Myometrial cell (primary cell): ENCODE results near the genes HSPA9 and ECSCR.

- RAMPAGE, long total RNA = no peak
Measured at GRCh38 chr5:138563821-138564189, 11.4 kb downstream of the HSPA9 start.

- RAMPAGE, long total RNA = no peak
Measured at GRCh38 chr5:138565222-138566164, 9.7 kb downstream of the HSPA9 start.

- RAMPAGE, long total RNA = no peak
Measured at GRCh38 chr5:138570785-138571284, 4.4 kb downstream of the HSPA9 start.

DNA sequence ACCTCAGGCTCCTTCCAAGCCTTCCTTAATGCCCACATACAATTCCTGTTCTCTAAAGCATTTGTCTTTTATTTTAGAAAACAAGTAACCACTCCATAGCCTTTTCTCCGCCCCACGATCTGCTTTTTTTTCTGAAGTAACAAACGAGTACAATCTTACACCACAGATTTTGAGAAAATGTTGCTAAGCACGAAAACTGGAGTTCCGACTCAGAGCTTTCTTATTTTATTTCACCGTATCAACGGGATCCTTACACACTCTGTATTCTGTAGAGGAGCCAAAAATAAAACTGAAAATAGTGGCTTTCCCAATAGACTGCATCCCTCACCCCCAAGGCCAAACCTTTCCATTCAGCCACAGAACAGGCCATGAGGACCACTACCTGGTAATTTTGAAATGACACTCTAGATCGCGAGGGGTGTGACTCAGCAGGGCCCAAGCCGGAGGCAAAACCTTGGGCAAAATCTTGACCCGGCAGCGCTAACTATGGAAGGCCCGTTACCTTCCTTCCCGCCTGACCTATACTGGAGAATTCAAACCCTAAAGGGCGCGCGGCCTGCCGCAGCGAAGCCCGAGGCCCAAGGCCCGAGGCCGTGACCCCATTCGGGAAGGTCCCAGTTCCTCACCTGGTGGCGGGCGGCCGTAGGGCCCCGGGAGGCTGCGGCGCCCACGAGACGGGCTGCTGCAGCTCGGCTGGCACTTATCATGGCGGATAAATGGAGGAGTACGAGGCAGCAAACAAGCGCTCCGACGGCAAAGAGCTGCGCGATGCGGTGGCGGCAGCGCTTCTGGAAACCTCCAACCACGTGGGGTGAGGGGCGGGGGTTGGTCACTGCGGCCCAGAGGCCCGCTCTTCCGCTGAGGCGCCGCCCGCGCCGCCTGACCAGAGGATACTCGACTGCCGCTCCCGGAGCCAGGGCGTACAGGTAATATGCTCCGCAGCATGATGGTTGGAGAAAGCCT is at the start of gene HSPA9:
TSS of gene HSPA9 (minus strand) at position 790 of the 963 bp plus-strand sequence.
- RAMPAGE, long total RNA = start-site peak on the minus strand centred at position 784 of the sequence, 59 bp wide, 1,594 and 1,672 reads in 2 replicates

DNA sequence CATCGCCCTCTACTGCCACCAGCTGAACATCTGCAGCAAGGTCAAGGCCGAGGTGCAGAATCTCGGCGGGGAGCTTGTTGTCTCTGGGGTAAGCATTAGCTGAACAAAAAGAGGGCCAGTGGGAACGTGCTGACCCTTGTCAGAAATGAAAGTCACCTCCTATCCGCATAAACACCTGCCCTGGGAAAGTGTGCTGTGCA is 57.4 kb upstream of the LRRTM2 start:
- RAMPAGE, long total RNA = no peak

- RAMPAGE, long total RNA = no peak
Measured at GRCh38 chr5:139105410-139106271, 92.5 kb downstream of the SIL1 start.

GRCh38 chr5:139298786-139299955 is 5.6 kb downstream of the MATR3 start:
- RAMPAGE, long total RNA = no peak

- RAMPAGE, long total RNA = no peak
Measured at GRCh38 chr5:139316289-139316737, 22.8 kb downstream of the MATR3 start.

DNA sequence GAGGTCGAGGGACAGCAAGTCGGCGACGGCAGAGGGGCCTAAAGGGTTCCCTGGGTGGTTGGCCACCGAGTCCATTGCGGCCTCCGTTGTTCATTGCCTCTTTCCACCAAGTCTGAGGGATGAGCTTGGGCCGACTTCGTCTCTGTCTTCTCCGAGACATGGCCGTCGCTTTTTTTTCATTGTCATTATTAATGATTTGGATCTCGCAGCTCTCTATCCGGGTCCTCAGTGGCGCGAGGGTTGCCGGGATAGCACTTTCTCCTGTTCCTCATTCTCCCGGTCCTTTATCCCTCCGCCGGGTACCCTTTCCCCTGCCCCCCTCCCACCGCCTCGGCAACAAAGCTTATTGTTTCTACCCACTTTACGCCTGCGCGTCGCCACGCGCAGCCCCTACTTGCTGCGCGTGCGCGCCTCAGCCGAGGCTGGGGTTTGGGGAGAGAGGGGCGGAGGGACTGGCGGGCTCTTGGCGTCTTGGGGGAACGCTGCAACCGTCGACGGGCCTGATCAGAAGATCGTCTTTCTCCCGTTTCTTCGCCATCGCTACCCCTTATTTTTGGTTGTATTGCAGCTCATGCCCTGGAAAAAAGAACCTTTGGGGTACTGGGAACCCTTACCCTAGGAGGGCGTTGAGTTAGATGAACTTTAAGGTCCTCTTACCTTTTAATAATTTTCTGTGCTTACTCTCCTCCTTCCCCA is 514 bp downstream of the PAIP2 start:
- RAMPAGE, long total RNA = no peak

DNA sequence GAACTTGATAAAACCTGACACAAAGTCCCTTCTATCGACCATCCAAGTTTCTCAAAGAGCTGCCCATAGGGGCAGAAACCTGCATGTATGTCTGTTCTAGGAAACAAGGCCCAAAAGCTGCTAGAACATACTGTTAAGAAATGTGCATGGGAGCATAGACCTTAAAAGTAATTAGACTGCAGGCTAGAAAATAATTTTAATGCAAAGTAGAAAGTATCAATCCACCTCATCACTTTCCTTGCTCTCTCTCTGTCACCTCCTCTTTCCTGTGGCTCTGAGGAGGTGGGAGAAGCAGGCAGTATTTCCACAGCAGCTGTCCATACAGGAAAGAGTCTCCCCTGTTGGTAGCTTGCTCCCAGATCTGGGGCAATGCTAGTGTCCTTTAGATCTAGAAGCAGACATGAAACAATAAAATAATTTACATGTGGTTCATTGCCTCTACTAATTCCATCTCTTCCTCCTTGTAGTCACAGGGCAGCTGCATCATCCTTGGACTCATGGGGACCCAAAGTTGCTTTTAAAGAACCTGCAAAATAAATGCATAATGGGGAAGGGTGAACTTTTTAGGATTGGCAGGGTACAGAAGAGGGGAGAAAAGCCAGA is 9.2 kb upstream of the DNAJC18 start:
- RAMPAGE, long total RNA = no peak

- RAMPAGE, long total RNA = no peak
Measured at GRCh38 chr5:139462169-139463207, at the start of gene ECSCR. Gene ECSCR (minus strand): TSS chr5:139462743.

GRCh38 chr5:139478554-139479184 is 3.9 kb downstream of the STING1 start:
- RAMPAGE, long total RNA = no peak

DNA sequence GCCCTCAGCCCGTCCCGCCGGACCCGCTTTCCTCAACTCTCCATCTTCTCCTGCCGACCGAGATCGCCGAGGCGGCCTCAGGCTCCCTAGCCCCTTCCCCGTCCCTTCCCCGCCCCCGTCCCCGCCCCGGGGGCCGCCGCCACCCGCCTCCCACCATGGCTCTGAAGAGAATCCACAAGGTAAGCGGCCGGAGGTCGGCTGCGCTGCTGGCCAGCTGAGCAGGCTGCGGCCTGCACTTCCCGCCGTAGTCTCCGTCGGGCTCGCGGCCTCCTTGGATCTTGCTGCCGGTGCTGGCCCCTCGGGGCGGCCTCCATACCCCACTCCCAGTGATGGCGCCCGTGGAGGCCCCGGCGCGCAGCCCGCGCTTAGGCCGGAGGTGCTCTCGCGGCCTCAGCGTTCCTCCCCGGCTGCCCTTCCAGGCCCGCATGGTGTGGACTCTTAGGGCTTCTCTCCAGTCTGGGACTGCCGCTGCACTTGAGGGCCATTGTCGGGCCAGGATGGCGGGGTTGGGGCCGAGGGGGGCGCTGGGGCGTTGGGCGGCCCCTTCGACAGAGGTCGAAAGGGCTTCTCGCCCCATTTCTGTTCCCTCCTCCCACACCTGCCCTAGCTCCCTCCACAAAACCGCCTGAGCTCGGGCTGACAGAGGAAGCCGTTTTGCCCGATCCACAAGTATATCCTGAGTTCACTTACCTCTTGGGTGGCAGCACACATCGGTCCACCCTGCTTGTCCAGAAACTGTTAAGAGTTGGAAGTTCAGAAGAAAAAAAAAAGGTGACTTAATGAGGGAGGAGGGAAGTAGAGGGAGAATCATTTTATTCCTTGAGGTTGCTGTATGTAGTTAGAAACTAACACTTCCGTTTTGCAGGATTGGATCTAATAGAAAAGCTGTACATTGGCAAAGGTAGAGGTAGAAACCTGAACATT is 760 bp downstream of the UBE2D2 start:
- RAMPAGE, long total RNA = start-site peak on the plus strand centred at position 131 of the sequence, 38 bp wide, 77 and 123 reads in 2 replicates

DNA sequence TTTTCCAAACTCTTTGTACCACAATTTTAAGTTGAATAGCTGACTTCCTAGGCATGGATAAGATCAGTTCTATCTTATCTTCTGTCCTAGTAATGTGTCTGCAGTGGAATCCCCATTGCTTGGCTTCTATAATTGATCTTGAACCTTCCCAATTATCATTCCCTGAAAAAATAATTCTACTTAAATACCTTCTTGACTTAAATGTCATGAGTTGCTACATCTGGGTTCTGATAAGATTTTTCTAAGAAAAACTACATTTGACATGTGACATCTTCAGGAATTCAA is 3.7 kb downstream of the UBE2D2 start:
- RAMPAGE, long total RNA = no peak

DNA sequence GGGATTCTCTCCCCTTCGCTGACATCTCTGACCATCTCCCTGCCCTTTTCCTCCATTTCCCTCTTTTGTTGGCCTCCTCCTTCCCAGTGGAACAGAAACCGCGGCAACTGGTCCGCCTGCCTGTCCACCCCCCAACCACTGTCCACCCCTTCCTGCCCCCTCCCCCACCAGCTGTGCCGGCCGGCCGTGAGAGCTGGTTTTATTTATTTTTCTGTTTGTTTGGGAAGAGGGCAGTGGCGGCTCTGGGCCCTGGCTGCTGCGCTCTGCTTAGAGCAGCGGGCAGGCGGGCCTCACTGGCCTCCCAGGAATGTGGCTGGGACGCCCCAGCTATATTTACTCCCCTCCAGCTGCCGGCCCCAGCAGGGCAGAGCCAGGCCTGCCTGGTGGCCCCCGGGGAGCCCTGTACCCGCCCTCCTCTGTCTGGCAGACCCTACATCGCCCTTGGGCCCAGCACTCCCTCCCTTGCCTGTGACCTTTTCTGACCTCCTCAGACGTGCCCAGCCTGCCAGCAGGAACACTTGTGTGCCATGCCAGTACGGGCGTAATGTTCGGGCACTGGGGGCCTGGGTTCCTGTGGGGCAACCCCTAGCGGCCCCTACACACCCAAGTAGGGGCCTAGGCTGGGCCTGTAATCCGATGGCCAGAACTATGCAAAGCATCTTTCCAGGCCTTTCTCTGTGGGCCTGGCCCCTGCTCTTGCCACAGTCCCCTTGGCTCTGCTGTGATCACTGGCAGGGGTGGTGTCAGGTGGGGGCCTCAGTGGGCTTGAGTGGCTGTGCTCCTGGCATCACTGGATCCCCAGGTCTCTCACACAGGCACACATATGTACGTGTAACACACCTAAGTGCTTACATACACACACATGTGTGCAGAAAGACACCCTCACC is 7.7 kb downstream of the CXXC5 start:
- RAMPAGE, long total RNA = no peak

DNA sequence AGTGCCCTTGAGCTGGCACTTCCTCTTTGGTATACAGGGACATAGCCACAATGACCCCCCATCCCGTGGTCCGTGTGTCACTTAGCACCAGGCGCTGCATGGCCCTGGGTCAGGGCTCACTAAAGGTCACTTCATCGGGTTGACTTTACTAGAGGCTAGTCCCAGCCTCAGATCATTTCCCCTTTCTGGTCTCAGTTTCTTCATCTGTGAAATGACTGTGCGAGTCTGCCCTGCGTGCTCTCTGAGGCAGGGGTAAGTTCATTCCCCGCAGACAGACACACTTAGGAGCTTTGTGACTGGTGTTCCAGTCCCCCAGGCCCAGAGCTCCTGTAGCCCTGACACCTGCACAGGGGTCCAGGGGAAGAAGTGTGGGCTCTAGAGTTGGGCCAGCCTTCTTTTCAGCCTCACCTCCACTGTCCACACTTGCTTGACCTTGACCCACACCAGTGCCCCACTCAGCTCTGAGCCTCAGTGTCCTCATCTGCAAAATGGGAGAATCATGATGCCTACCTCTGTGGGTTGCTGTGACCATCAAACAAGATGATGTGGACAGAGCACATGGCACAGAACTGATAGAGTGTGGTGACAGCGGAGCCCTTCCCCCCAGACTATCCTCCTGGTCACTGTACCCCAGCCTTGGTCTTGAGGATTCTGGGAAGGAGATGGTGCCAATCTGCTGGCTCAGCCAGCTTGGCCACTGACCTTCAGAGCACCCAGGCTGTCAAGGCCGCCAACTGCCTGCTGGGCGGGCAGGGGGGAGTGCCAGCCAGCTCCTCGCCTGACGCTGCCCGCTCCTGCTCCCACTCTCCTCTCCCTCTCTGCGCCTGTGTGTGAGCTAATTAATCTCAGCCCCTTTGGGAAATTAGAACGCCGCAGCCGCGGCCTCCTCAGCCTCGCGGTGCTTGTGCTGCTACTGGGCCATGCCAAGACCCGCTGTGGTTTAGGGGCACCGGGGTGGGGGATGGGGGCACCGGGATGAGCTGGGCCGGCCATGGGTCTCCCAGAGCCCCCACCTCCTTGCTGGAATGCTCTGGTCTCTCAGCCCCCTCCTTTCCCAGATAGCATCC is 16.6 kb downstream of the CXXC5 start:
- RAMPAGE, long total RNA = no peak

DNA sequence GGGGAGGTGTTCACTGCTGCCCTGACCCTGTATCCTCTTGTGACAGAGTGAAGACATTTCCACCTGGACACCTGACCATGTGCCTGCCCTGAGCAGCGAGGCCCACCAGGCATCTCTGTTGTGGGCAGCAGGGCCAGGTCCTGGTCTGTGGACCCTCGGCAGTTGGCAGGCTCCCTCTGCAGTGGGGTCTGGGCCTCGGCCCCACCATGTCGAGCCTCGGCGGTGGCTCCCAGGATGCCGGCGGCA is 32.1 kb downstream of the CXXC5 start:
- RAMPAGE, long total RNA = no peak

GRCh38 chr5:139691352-139691866 is 43.3 kb downstream of the CXXC5 start:
- RAMPAGE, long total RNA = no peak

GRCh38 chr5:139759105-139759667 is 36.4 kb upstream of the PSD2 start:
- RAMPAGE, long total RNA = no peak

- RAMPAGE, long total RNA = no peak
Measured at GRCh38 chr5:139903864-139904853, 108.6 kb downstream of the PSD2 start.